Lower leg skin (tissue), 2 donors: Measurements from ENCODE around the genes BCOR and NYX.

DNA sequence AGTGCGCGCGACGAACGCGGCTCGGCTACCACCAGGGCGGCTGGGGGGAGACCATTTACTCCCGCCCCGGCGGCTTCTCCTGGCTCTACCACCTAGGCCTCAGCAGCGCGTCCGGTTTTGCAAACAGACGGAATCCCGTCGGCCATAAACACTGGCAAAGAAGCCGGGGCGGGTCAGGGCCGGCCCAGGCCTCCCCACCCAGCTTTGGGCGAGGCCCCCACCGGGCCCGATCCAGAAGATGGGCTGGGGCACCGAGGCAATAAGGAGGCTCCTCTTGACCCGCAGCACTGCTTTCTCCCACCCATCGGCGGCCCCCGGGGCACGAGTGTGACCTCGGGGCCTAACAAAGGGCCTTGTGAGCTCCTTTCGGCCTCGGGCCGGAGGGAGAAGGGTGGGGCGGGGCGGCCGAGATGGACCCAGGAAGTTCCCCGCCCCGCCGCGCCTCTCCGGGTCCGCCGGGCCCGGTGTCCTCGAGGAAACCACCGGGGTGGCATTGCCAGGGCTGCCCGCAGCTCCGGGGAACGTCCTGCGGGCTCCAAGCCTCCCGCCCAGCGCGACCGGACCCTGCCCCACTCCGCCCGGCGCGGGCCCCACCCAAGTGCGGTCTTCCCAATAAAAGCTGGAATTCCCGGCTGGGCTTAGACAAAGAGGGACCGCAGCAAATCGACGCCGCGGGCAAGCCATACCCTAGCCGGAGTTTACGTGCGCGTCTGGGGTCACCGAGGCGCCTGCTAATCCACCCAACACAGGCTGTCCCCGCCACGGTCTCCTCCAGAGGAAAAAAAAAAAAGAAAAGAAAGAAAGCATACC is 5.9 kb downstream of the BCOR start:
- PRO-cap: no peak
- RAMPAGE, long total RNA, 2 experiments: no peak in any of the 2 experiments

DNA sequence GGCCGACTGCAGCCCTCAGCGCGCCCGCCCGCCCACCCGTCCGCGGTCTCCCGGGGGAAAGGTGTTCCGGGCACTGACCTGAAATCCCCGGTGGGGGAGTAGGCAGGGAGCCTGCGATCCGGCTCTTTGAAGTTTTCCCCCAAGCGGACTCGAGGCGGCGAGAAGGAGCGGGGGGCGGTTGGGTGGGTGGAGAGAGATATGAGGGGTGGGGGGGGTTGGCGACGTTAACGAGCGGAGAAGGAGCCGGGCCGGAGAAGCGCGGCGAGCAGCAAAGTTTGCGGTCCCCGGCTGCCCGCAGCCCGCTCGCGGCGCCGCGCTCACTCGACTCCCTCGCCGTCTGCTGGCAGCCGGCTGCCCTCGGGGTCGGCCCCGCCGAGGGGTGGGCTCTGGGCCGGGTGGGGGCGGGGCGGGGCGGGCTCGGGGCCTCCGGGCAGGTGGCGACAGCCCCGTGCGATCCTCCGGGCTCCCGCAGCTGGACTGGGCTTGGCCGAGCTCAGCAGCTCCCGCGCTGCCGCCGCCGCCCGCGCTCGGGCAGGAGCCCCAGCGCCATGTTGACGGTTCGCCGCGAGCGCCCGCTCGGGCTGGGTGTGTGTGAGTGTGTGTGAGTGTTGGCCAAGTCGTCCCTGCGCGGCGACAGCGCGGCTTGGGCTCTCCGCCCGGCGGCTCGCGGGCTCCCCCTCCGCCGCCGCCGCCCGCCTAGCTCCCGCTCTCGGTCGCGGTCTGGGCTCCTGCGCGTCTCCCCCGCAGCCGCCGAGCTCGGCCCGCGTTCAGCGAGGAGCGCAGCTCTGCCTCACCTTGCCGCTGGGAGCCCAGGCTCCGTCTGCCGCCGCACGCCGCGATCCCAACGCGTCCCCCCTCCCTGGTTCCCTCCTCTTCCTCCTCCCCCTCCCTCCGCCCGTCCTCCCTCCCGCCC is at the start of gene BCOR:
Gene BCOR, minus strand, starts transcription at position 822 of the 913 bp plus-strand sequence.
- PRO-cap: bidirectional peak, plus-strand start at position 324 of the sequence, minus-strand start at position 339 of the sequence; unidirectional peak, minus-strand start at position 531 of the sequence; bidirectional peak, plus-strand start outside the sequence, minus-strand start at position 822 of the sequence
- RAMPAGE, long total RNA, 2 experiments: start-site peak on the minus strand in 1 of 2 experiments, centred at position 855 of the sequence, 17 reads per replicate

DNA sequence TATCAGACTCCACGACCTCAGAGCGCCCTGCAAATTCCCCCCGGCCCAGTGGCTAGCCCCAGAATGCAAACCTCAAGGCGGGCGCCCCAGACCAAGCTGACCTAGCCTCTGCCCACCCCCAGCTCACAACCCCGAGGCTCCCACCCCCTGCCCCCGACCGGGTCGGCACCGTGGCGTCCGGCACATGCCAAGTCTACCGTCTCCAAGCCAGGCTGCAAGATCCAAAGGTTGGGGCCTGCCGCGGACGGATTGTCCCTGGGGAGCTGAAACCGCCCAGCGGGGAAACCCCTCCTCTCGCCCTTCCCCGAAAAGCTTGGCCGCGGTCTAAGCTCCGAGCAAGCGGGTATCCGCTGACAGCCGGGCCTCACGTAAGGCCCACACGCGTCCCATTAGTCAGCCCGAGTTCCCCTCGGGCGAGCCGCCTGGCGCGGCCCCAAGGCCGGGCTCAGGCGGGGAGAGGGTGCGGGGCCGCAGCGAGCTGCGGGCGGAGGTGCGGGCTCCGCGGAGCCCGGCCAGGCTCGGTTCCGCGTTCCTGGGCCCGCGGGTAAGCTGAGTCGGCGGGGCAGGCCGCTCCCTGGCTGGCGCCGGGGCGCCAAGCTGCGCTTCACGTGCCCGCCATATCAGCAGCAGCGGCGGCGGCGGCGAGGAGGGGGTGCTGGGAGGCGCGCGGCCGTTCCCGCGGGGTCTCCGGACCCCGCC is 6.9 kb upstream of the BCOR start:
- PRO-cap: unidirectional peak, plus-strand start at position 448 of the sequence; unidirectional peak, plus-strand start at position 552 of the sequence; bidirectional peak, plus-strand start at position 623 of the sequence, minus-strand start at position 619 of the sequence
- RAMPAGE, long total RNA, 2 experiments: no peak in any of the 2 experiments

- PRO-cap: unidirectional peak, plus-strand start at chrX:40106089; unidirectional peak, minus-strand start at chrX:40106204
- RAMPAGE, long total RNA, 2 experiments: no peak in any of the 2 experiments
Observed at GRCh38 chrX:40105605-40106379, 8.0 kb upstream of the BCOR start.

GRCh38 chrX:40106940-40107742 is 9.4 kb upstream of the BCOR start:
- PRO-cap: bidirectional peak, plus-strand start at chrX:40107679, minus-strand start at chrX:40107630
- RAMPAGE, long total RNA, 2 experiments: no peak in any of the 2 experiments

DNA sequence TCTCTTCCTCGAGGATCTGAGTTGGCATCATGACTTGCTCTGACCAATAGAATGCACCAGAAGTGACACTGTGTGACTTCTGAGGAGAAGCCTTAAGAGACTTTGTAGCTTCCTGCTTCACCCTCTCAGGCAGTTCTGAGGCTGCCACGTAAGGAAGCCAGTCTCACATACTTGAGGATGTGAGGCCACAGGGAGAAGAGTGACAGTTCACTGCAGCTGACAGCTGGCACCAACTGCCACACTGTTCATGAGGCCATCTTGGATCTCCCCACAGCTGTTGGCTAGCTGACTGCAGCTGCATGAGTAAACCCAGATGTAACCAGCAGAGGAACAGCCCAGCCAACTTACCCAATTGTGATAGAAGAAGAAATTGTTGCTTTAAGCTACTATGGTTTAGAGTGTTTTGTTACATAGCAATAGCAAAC is 29.4 kb upstream of the BCOR start:
- PRO-cap: no peak
- RAMPAGE, long total RNA, 2 experiments: no peak in any of the 2 experiments

DNA sequence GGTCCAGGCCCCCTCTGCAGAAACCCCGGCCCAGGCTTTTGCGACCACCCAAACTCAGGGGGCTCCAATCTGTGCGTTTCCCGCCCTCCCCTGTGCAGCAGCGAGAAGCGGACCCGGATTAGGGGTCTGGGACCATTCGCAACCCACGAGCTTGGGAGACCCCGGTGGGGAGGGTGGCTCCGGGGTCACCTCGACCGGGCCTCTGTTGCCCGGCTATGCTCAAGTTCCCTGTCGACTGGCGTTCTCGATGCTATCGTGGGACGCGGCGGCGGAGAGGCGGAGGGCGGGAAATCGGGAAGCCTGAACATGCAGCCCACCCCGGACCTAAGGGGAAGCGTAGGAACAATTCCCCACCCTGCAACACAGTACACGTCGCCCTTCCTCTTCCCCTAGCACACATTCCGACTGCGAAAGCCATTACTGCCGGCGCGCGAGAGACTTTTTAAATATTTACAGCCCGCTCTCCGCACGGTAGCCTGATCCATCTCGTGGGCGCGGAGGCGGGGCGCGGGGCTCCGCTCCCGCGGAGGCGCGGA is 48.0 kb upstream of the BCOR start:
- PRO-cap: no peak
- RAMPAGE, long total RNA, 2 experiments: no peak in any of the 2 experiments

DNA sequence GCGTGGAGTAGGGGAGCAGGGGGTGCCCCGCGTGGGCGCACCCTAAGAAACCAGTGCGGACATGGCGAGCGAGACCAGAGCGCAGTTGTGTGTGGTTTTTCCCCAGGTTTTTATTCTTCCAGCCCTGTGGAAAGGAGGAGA is 73.7 kb upstream of the BCOR start:
- PRO-cap: no peak
- RAMPAGE, long total RNA, 2 experiments: no peak in any of the 2 experiments

DNA sequence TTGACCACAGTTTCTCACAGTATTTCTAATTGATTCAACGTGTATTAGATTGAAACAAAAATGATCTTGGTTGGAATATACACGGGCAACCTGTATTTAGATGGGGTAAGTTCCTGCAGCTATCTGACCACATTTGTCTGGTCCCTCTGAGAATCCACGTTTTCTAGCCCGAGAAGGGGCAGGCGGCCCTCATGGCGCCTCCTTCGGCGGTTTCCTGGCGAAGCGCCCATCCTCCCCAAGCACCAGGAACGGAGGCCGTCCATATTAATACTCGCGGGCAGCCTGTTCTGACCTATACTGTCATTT is 77.0 kb upstream of the BCOR start:
- PRO-cap: no peak
- RAMPAGE, long total RNA, 2 experiments: no peak in any of the 2 experiments

GRCh38 chrX:40266039-40266253 is 168.2 kb upstream of the BCOR start:
- PRO-cap: no peak
- RAMPAGE, long total RNA, 2 experiments: no peak in any of the 2 experiments

DNA sequence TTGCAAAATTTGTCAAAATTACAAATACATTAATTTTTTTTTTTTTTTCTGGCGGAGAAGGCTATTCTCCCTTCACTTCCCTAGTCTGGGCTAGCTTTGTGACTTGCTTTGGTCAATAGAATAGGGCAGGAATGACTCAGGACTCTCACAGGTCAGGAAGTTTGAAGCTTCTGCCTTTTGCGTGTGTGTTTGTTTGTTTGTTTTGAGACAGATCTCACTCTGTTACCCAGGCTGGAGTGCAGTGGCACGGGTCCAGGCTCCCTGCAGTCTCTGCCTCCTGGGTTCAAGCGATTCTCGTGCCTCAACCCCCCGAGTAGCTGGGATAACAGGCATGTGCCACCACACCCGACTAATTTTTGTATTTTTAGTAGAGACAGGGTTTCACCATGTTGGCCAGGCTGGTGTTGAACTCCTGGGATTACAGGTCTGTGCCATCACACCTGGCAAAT is 55.9 kb upstream of the USP9X start:
- PRO-cap: no peak
- RAMPAGE, long total RNA, 2 experiments: no peak in any of the 2 experiments

DNA sequence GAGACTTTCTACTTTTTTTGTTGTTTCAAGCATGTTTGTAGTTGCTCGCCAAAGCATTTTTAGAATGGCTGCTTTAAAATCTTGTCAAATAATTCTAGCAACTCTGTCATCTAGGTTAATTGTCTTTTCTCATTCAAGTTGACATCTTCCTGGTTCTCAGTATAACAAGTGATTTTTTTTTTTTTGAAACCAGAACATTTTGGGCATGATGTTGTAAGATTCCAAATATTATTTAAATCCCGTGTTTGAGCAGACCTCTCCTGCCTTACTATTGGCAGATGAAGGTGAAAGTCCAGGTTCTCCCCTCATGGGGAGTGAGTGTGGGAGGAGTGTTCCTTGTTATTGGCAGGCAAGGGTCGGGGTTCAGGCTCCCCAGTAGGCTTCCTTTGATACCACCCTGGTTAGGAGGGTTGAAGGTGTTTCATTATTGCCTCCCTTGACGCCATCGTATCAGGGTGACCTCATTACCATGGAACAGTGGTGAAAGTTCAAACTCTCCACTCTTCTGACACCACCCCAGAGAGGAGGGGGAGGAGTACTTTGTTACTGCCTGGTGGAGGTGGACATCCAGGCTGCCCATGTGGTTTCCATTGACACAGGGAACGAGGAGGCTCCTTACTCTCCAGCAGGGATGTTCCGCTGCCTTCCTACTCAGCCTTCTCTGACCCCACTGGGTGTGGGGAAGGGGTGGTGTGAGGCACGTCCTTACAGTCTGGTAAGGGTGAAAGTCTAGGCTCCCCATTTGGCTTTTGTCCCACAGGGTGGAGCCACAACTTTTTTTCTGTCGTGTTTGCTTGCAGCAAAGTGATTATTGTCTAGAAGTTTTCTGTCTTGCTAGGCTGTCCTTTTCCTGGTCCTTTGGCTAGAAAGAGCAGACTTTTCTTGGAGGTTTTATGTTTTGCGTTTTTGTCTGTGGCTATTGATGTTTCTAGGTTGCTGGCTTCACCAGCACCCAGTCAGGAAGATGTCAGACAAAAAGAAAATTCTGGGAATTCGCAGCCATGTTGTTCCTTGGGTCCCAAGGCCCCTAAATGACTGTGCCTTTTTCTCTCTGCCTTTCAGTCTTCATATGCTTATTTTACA is 37.3 kb upstream of the USP9X start:
- PRO-cap: no peak
- RAMPAGE, long total RNA, 2 experiments: no peak in any of the 2 experiments

GRCh38 chrX:41095281-41096076 is 10.2 kb downstream of the USP9X start:
- PRO-cap: no peak
- RAMPAGE, long total RNA, 2 experiments: no peak in any of the 2 experiments

- PRO-cap: no peak
- RAMPAGE, long total RNA, 2 experiments: no peak in any of the 2 experiments
Observed at GRCh38 chrX:41157519-41158239, 72.4 kb downstream of the USP9X start.

GRCh38 chrX:41275437-41276700 is 58.1 kb upstream of the DDX3X start:
- PRO-cap: no peak
- RAMPAGE, long total RNA, 2 experiments: no peak in any of the 2 experiments

DNA sequence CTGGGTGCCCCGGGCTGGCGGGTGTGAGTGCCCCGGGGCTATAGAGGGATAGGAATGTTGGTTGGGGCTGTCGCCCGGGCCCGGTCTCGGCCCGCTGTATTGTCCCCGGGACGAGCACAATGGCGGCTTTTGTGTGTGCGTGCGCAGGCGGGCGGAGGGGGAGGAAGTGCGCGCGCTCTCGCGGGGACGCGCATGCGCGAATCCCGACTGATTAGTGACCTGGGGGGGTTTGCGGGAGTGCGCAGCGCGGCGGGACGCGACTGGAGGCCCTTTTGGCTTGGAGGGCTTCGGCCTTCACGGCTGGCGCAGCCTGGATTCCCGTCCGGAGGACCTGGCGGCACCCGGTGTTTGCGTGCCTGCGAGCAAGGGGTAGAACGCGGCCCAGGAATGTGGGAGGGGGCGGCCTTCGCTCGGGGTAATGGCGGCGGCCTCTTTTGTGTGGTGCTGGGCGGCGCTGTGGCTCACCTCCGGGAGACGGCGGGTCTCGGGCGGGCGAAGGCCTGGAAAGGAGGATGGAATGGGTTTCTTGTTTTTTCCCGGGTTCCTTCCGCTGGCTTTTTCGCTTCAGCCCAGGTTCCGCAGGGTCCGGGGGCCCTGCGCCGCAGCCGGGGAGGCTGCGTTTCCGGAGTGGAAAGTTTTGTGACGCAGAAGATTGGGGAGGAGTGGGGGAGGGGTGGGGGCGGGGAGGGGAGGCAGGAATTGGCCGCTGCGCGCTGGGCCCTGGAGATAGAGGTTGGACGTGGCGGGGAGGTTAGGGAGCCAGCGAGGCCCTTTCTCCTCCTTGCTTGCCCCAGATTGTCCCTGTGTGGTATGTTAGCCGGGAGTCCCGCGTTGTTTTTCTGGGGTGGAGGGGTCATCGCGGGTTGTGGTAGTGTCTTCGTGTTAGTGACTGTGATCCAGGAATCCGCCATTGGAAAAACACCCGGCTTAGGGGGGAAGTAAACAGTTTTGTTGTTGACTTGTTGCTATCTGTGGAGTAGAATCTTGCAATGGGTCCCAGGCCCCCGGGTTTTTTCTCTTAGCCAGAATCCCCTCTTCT is 758 bp downstream of the DDX3X start:
- PRO-cap: bidirectional peak, plus-strand start at position 125 of the sequence, minus-strand start at position 118 of the sequence; bidirectional peak, plus-strand start at position 214 of the sequence, minus-strand start at position 153 of the sequence; bidirectional peak, plus-strand start at position 729 of the sequence, minus-strand start at position 624 of the sequence
- RAMPAGE, long total RNA, 2 experiments: start-site peak on the plus strand in 1 of 2 experiments, centred at position 212 of the sequence, 54 reads per replicate; start-site peak on the minus strand in 1 of 2 experiments, centred at position 623 of the sequence, 6 reads per replicate

- PRO-cap: no peak
- RAMPAGE, long total RNA, 2 experiments: start-site peak on the plus strand in 1 of 2 experiments, at chrX:41342526-41342610 at its widest, 29 to 45 reads per replicate
Observed at GRCh38 chrX:41342453-41342754, 8.4 kb downstream of the DDX3X start.

DNA sequence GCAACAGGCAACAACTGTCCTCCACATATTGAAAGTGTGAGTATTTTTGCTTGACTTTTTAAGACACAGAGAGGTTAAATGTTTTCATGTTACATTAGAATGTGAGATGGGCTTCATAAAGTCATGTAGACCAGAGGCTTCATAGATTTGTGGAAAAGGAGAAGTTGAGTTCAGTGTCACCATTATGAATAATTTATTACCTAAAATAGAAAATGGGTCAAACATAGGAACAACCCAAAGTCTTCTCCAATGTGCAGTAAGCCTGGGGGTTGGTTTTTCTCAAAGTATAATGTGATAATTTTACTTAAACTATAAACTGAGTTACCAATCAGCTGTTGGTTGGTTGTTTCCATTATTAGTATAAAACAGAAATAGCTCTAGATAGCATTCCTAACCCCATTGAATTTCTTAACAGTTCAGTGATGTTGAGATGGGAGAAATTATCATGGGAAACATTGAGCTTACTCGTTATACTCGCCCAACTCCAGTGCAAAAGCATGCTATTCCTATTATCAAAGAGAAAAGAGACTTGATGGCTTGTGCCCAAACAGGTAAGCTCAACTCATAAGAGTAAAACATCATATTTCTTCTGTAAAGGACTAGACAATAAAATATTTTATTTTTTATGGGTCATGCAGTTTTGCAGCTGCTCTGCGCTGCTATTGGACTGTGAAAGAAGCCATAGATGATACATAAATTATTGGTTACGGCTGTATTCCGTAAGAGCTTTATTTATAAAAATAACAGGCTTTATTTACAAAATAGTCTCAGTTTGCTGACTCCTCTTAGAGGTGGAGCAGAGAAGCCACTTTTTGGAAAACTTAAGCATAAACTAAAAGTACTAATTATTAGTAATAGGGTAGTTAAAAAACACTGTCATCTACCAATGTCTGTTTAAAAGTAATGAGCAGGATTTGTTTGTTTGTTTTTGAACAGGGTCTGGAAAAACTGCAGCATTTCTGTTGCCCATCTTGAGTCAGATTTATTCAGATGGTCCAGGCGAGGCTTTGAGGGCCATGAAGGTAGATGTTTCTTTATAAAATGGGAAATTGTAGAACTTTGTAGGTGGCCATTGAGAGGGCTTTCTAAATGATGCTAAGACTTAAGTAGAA is 9.2 kb downstream of the DDX3X start:
- PRO-cap: no peak
- RAMPAGE, long total RNA, 2 experiments: start-site peak on the plus strand in 1 of 2 experiments, centred at positions 525 to 971 of the sequence, 90 to 100 reads per replicate

- PRO-cap: no peak
- RAMPAGE, long total RNA, 2 experiments: no peak in any of the 2 experiments
Observed at GRCh38 chrX:41391588-41392055, 55.5 kb upstream of the NYX start.

- PRO-cap: no peak
- RAMPAGE, long total RNA, 2 experiments: no peak in any of the 2 experiments
Observed at GRCh38 chrX:41447075-41447600, at the start of gene NYX. Gene NYX, plus strand, starts transcription at chrX:41447343.